Cerebellum (tissue), 5 donors: ENCODE data around the genes AGFG1 and SP110.

- PRO-cap, 3 experiments, result peak in 3 of 3 experiments; most common plus-strand start chr2:227472162 (in 3)
- RAMPAGE, long total RNA, result no peak
Observed at GRCh38 chr2:227471779-227472660, at the start of gene AGFG1. Gene AGFG1 (plus strand): TSS chr2:227472156.

DNA sequence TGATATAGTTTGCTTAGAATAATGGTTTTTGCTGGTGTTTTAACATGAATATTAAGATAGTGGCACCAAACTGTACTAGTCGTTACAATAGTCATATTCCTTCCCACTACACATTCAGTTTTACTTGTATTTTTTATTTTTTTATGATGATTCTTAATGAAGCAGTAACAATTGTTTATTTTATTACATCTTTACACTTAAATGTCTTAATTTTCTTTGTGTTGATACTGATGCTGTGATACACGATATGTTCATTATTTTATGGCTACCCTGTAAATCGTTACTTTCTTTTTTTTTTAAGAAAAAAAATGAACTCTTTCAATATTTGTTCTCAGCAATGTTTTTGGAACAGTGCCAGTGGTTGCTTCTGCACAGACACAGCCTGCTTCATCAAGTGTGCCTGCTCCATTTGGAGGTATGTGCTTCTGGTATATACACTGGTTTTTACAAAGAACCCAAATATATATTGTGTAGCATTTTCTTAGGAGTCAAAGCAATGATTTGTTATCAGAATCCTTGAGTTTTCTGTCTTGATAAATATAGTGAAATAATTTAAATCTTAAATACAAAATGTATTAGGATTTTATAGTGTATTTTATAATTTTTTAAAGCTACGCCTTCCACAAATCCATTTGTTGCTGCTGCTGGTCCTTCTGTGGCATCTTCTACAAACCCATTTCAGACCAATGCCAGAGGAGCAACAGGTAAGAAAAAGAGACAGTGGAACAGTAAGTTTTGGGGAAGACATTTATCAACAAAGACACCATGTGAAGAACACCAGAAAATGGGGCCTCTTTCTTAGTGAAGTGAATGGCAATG is 62.2 kb upstream of the SCYGR2 start:
- PRO-cap, 3 experiments, result no peak in any of the 3 experiments
- RAMPAGE, long total RNA, result no peak

- PRO-cap, 3 experiments, result no peak in any of the 3 experiments
- RAMPAGE, long total RNA, result no peak
Observed at GRCh38 chr2:227783388-227783875, 30.2 kb upstream of the CCL20 start.

DNA sequence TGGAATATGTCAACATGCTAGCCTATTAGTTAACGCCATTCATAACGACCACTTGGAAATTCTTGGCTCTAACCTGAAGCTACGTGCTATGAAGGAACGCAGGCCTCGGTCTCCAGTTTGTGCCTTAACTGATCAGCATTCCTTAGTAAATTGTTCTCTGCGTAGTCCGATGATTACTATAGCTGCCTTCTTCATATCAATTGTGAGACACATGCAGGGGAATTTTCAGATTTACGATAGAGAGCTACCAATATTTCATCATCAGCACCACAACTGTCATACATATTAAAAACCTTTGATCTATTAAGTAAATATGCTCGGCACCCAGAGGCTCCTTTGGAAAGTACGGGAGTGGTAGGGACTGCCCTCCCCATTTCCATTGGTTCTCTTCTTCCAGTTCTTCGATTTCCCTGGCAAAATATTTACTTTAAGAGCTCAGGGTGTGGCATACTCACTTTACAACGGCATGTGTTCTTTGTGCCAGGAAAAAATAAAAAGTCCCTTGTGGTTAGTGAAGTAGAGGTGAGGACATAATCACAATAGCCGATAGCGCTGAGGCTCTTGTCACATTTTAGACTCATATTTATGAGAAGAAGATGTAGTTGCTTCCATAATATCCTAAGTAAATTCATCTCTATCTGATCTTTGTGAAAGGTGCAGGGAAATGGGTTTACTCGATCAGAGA is 17.3 kb upstream of the CCL20 start:
- PRO-cap, 3 experiments, result no peak in any of the 3 experiments
- RAMPAGE, long total RNA, result no peak

- PRO-cap, 3 experiments, result no peak in any of the 3 experiments
- RAMPAGE, long total RNA, result no peak
Observed at GRCh38 chr2:227805425-227806053, 8.1 kb upstream of the CCL20 start.

DNA sequence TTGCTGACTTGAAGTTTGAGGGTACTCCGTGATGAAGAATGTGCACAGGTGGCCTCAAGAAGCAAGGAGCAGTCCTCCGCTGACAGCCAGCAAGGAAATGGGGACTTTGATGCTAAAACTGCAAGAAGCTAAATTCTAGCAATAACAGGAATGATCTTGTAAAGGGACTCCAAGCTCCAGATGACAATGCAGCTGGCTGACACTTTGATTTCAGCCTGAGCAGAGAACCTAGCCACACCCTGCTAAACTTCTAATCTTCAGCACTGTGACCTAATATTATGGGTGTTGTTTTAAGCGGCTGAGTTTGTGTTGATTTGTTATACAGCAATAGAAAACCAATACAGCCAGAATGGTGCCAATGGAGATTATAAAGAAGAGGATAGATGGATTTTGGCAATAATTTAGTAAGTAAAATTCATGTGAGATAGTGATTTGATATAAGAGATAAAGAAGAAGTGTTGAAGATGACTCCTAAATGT is 196.7 kb upstream of the SPHKAP start:
- PRO-cap, 3 experiments, result no peak in any of the 3 experiments
- RAMPAGE, long total RNA, result no peak

GRCh38 chr2:228568045-228568653 is 386.7 kb upstream of the SPHKAP start:
- PRO-cap, 3 experiments, result no peak in any of the 3 experiments
- RAMPAGE, long total RNA, result no peak

GRCh38 chr2:229057919-229058450 is 213.1 kb downstream of the PID1 start:
- PRO-cap, 3 experiments, result no peak in any of the 3 experiments
- RAMPAGE, long total RNA, result no peak

DNA sequence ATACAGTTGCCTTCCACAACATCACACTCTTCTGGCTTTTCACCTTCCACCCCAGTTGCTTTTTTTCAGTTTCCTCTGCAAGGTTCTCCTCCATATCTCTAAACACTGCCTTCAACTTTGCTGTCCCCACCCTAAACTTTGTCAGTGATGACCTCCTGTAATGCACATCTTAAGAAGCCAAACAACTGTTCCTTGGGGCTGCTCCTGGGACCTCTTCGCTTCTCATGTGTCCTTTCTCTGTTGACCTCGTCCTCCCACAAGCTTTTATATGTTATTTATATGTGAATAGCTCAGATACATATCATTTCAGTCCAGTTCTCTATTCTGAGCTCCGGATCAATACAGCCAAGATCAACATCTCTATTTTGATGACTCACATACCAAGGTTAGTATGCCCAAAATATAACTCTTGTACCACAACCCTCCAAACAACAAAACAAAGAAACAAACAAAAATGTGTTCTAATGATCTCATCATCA is 154.3 kb downstream of the PID1 start:
- PRO-cap, 3 experiments, result no peak in any of the 3 experiments
- RAMPAGE, long total RNA, result no peak

DNA sequence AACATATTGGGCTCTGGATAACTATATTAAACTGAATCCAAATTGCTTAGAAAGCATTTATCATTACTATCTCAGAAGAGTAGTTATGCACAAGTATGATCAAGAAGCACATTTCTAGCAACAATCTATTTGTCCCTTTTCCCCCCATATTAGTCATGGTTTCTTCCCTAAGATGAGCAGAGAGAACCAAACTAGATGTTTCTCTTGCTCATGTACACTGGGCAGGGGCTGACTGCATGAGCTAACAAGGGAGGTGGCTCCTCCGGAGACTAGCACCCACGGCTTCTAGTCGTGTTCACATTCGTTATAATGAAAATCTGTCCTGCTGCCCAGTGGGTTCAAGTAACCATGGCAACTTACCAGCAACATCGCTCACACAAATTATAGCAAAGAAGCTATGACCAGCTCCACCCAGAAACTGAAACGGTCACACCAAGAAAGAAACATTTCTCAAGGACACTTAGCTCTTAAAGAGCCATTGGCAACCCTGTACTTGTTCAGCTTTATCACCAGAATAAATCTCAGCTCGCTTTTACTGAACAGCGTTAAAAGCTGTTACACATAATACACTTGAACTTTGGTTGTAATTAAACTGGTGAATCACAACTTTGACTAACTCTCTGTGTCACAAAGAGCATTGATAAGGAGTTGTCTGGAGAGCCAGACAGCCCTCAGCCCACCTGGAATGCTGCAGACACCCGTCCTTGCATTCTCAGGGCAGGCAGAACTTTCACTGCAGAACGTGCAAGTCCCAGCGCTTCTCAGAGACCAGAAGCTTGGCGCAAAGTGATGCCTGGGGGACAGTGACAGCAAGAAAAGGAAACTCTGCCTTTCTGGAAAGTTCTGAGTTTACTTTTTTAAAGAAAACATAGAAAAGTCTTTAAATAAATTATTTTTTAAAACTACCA is 141.3 kb downstream of the PID1 start:
- PRO-cap, 3 experiments, result no peak in any of the 3 experiments
- RAMPAGE, long total RNA, result no peak

GRCh38 chr2:229138350-229138959 is 132.6 kb downstream of the PID1 start:
- PRO-cap, 3 experiments, result no peak in any of the 3 experiments
- RAMPAGE, long total RNA, result no peak

DNA sequence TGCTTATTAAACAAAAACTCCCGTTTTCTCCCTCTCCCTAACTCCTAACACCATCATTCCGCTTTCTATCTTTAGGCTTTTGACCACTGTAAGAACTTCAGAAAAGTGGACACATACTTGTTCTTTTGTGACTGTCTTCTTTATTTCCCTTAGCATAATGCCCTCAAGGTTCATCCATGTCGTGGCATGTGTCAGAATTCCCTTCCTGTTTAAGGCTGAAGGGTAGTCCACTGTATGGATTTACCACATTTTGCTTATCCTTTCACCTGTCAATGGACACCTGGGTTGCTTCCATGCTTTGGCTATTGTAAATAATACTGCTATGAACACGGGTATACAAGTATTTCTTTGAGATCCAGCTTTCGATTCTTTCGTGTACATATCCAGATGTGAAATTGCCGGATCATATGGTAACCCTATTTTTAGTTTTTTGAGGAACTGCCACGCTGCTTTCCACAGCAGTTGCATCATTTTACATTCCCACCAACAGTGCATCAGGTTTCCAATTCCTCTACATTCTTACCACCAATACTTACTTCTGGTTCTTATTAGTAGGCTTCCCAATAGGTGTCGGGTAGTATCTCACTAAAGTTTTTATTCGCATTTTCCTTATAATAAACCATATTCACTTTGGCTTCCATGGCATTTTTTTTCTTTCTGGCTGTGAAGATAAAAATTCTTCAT is 69.7 kb downstream of the PID1 start:
- PRO-cap, 3 experiments, result no peak in any of the 3 experiments
- RAMPAGE, long total RNA, result no peak

DNA sequence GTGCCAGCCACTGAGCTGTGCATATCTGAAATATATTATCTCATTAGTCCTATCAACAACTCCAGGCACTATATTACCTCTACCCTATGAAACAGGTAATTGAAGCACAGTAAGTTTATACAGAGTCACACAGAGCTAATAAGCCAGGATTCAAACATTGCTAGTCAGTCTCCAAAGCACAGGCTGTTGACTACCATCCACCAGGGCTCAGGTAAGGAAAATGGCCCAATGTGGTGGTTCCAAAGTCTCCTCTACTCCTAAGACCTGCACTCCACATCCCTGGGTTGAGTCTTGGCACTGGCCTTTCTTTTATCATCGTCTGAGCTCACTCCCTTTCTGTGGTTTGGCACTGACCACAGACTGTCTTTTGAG is 11.8 kb upstream of the PID1 start:
- PRO-cap, 3 experiments, result no peak in any of the 3 experiments
- RAMPAGE, long total RNA, result no peak

- PRO-cap, 3 experiments, result no peak in any of the 3 experiments
- RAMPAGE, long total RNA, result no peak
Observed at GRCh38 chr2:229542714-229542995, 171.7 kb downstream of the DNER start.

GRCh38 chr2:229713253-229714095 is 881 bp downstream of the DNER start:
- PRO-cap, 3 experiments, result no peak in any of the 3 experiments
- RAMPAGE, long total RNA, result no peak

- PRO-cap, 3 experiments, result no peak in any of the 3 experiments
- RAMPAGE, long total RNA, result no peak
Observed at GRCh38 chr2:229802207-229802593, 87.8 kb upstream of the DNER start.

DNA sequence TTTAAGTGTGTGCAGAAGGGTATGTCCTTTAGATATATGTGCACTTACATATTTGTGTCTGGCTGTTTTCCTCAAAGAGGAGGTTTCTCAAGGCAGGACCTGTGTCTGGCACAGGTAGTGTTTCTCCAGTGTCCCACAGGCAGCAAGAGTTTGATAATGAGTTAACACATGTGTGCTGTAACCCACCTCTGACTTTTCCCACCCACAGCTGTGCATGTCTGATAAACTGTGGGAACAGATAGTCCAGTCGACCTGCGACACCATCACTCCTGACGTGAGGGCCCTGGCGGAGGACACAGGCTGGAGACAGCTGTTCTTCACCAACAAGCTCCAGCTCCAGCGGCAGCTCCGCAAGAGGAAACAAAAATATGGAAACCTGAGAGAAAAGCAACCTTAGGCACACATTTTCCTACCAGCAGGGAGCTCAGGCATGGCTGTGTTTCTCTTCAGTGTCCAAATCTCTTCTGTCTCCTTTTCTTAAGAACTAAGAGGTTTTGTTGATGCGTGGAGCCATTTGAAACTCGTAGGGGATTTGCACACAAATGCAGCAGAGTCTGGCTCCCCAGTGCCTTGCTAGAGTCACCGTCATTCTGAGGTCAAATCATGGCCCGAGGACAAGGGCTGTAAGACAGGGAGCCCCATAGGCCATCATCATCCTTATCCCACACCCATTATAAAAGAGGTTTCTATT is 58.1 kb downstream of the SLC16A14 start:
- PRO-cap, 3 experiments, result no peak in any of the 3 experiments
- RAMPAGE, long total RNA, result no peak

DNA sequence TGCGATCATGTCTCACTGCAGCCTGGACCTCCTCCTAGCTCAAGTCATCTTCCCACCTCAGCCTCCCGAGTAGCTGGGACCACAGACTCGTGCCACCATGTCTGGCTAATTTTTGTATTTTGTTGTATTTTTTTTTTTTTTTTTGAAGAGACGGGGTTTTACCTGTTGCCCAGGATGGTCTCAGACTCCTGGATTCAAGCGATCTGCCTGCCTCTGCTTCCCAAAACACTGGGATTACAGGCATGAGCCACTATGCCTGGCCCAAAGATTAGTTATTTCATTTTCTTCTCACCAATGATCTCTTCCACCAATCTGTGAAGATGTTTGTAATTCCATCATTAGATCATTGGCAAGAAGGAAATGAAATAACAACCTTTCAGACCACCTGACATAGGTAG is 17.9 kb upstream of the SLC16A14 start:
- PRO-cap, 3 experiments, result peak in 1 of 3 experiments; most common plus-strand start position 135 of the sequence (in 1)
- RAMPAGE, long total RNA, result no peak

GRCh38 chr2:230128831-230129519 is 60.3 kb upstream of the SLC16A14 start:
- PRO-cap, 3 experiments, result no peak in any of the 3 experiments
- RAMPAGE, long total RNA, result no peak

- PRO-cap, 3 experiments, result peak in 3 of 3 experiments; most common plus-strand start chr2:230220052 (in 3); most common minus-strand start chr2:230220014 (in 1)
- RAMPAGE, long total RNA, result no peak
Observed at GRCh38 chr2:230219436-230220424, at the start of gene SP110. Gene SP110 (minus strand): TSS chr2:230219984.